Sigmoid colon (tissue), 4 donors: ENCODE measurements around a stretch of chr16.

- PRO-cap: no peak
- RAMPAGE, long total RNA, 4 experiments: no peak in any of the 4 experiments
These were observed 40.1 kb upstream of the HAPSTR1 start for GRCh38 chr16:9051194-9051882.

DNA sequence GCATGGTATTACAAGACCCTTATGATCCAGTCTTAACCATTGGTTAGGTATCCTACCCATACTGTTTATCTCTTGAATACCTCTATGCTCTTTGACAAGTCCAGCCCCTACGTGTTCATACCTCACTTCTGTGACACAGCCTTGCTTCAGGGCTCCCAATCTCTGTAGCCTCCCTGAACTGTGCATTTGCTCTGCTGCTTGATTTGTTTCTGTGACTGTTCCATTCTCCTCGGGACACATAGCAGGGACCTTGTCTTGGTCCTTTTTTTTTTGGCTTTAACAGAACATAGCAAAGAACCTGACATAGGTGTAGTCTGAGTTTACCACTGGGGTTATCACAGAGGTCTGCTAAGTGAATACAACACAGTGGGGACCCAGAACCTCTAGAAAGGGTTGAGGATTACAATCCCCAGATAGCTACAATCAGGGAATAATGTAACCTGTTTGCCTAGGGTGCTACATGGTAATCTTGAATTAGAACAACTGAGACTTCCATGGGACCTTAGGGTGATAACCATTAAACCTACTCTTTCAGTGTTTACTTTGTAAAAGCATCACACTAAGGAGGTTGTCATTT, 16.3 kb downstream of the HAPSTR1 start:
- PRO-cap: no peak
- RAMPAGE, long total RNA, 4 experiments: no peak in any of the 4 experiments

- PRO-cap: no peak
- RAMPAGE, long total RNA, 4 experiments: no peak in any of the 4 experiments
These were observed 18.1 kb downstream of the HAPSTR1 start for GRCh38 chr16:9109172-9110328.

GRCh38 chr16:9846264-9846885, 335.9 kb downstream of the GRIN2A start:
- PRO-cap: no peak
- RAMPAGE, long total RNA, 4 experiments: no peak in any of the 4 experiments

GRCh38 chr16:10362321-10362827, 23.5 kb upstream of the ATF7IP2 start:
- PRO-cap: no peak
- RAMPAGE, long total RNA, 4 experiments: no peak in any of the 4 experiments

DNA sequence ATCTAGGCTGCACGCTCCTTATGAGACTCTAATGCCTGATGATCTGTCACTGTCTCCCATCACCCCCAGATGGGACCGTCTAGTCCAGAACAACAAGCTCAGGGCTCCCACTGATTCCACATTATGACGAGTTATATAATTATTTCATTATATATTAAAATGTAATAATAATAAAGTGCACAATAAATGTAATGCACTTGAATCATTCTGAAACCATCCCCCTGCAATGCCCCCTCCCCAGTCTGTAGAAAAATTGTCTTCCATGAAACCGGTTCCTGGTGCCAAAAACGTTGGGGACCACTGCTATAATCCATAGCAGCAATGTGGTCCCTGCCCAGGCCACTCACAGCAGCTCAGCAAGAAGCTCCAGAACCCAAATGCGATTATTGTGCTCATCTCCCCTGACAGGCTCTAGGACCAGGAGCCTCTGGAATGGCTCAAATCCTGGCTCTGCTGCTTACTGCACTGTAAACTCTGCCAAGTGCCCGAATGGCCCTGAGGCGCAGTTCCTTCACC, 34.8 kb downstream of the EMP2 start:
- PRO-cap: no peak
- RAMPAGE, long total RNA, 4 experiments: no peak in any of the 4 experiments

GRCh38 chr16:10599536-10599994, 19.2 kb upstream of the EMP2 start:
- PRO-cap: no peak
- RAMPAGE, long total RNA, 4 experiments: no peak in any of the 4 experiments

- PRO-cap: no peak
- RAMPAGE, long total RNA, 4 experiments: no peak in any of the 4 experiments
These were observed 46.9 kb downstream of the TEKT5 start for GRCh38 chr16:10647762-10648222.

DNA sequence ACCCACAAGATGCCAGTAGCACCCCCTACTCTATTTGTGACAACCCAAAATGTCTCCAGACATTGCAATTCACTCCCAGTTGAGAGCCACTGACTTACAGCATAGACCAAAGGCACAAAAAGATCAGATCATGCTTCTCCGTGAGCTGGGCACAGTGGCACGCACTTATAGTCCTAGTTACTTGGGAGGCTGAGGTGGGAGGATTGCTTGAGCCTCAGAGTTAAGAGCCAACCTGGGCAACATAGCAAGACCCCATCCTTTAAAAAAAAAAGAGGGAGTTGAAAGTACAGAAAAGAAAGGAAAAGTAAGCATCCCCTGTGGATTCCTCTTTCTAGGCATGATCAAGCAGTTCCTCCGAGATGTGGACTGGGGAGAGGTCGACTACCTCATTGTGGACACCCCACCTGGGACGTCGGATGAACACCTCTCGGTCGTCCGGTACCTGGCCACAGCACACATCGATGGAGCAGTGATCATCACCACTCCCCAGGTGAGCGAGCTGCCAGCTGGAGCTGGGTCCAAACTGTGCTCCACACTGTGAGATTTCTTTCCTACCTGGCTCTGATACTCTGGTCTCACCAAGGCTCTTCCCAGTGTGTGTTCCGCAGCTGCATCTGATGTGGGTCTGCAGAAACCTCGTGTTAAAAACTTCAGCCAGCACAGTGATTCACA, 14.0 kb downstream of the NUBP1 start:
- PRO-cap: no peak
- RAMPAGE, long total RNA, 4 experiments: no peak in any of the 4 experiments

- PRO-cap: no peak
- RAMPAGE, long total RNA, 4 experiments: no peak in any of the 4 experiments
These were observed 17.8 kb downstream of the NUBP1 start for GRCh38 chr16:10761250-10762066.

DNA sequence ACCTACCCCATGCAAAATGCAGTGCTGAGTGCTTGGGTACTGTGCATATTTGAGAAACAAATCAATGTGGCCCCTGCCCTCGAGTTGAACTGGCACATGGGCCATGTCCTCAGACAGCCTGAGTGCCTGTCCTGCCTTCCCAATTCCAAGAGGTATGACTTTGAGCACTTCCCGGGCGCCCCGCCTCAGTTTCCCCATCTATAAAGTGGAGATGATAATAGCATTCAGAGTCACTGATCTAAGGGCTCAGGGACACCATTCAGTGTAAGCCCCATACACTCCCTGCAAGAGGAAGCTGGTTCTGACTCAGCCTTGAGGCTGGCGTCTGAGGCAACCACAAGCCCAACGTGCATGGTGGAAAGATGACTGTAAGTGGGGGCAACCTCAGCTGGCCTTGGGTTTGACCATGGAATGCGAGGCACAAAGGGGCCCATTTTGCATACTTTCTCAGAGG, 6.0 kb upstream of the CIITA start:
- PRO-cap: no peak
- RAMPAGE, long total RNA, 4 experiments: no peak in any of the 4 experiments

DNA sequence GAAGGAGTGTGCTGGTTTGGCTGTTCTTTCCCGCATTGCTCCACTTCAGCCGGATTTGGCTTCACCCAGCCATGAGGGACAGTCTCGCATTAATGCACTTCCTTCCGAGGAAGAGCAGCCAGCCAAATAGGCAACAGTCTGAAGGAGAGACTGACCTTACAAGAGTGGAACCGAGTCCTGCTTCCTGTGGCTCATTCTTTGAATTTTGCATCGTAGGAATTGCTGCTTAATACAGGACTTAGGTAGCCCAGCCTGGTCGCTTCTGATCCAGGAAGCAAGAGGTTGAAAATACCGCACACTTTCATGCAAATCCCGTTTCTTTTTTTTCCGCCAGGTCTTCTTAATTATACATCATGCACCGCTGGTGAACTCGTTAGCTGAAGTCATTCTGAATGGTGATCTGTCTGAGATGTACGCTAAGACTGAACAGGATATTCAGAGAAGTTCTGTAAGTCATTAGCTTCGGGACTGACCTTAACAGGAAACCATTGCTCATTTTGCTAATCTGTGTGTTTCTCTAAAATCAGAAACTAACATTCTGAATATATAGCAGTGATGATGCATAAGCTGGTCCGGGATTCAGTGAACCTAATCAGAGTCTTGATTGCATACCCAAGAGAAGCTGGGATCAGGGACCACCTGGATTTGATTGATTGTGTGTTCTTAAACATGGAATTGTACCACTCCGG, 38.3 kb downstream of the CLEC16A start:
- PRO-cap: no peak
- RAMPAGE, long total RNA, 4 experiments: no peak in any of the 4 experiments

DNA sequence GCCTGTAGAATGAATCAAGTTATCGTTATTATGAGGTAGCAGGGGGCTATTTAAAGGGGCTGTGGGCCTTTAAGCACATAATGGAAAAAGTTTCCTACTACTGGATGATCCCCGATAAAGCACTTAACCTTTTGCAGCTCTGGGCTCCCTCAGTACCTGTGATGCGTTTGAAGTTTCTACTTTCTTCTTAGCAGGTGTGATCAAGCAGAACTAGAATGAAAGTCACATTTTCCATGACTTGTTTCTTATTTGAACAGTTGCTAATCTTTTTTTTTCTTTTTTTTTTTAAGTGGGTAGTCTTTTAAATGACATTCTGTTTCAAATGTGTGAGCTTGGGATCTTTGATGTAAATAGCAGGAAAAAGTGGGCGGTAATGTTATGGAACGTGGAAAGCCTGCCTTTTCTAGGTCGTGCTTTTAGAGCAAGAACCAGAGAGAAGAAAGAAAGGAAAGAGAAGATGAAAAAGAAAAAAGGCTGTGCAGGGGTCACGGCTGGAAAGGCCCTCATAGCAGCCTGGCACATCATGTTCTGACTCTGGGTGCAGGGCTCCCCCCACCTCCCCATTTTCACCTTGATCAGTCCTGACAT, 150.5 kb downstream of the CLEC16A start:
- PRO-cap: no peak
- RAMPAGE, long total RNA, 4 experiments: no peak in any of the 4 experiments

DNA sequence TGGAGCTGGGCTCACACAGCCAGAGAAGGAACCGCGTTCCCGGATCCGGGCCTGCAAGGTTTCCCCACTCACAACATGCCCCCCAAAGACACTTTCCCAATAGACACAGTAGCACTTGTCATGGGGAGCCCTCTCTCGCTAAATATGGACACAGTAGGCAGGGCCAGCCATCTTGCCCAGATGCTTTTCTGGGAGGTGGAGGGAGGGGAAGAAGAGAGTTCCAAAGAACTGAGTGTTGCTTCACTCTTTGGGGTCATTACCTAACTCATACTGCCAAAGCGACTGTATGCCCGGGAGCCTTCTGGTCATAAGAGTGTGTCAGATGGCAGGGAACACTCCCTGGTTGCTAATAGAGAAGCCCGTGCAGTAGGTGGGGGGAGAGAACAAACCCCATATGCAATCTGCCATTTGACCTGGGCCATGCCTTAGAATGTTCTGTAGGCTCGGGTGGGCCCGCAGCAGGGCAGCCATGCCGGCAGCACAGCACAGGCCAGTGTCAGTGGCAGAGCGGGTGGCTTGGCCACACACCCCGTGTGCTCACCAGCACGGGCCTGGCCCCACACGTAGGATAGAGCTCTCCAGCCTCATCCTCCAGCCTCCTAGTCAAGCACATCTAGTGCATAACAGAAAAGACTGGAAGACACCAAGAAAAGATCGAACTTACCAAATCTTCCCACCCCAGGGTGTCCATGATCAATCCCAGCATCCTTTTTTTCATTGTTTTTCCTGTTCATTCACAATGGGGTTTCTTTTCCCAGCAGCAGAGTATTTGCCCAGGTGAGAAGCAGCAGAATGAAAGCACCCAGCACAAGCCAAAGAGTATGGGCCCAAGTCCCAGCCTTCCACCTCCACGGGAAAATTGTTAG, 120.5 kb downstream of the SOCS1 start:
- PRO-cap: no peak
- RAMPAGE, long total RNA, 4 experiments: no peak in any of the 4 experiments

GRCh38 chr16:11161738-11162383, 94.1 kb downstream of the SOCS1 start:
- PRO-cap: bidirectional peak, plus-strand start at chr16:11162169, minus-strand start at chr16:11162042
- RAMPAGE, long total RNA, 4 experiments: no peak in any of the 4 experiments

GRCh38 chr16:11254063-11255195, 1.6 kb downstream of the SOCS1 start:
- PRO-cap: no peak
- RAMPAGE, long total RNA, 4 experiments: no peak in any of the 4 experiments

DNA sequence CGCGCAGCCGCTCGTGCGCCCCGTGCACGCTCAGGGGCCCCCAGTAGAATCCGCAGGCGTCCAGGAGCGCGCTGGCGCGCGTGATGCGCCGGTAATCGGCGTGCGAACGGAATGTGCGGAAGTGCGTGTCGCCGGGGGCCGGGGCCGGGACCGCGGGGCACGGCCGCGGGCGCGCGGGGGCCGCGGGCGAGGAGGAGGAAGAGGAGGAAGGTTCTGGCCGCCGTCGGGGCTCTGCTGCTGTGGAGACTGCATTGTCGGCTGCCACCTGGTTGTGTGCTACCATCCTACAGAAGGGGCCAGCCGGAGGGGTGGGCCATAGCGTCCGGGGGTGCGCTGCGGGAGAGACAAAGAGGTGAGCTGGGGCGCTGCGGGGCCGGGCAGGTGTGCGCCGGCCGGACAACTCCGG, 805 bp downstream of the SOCS1 start:
- PRO-cap: no peak
- RAMPAGE, long total RNA, 4 experiments: no peak in any of the 4 experiments

DNA sequence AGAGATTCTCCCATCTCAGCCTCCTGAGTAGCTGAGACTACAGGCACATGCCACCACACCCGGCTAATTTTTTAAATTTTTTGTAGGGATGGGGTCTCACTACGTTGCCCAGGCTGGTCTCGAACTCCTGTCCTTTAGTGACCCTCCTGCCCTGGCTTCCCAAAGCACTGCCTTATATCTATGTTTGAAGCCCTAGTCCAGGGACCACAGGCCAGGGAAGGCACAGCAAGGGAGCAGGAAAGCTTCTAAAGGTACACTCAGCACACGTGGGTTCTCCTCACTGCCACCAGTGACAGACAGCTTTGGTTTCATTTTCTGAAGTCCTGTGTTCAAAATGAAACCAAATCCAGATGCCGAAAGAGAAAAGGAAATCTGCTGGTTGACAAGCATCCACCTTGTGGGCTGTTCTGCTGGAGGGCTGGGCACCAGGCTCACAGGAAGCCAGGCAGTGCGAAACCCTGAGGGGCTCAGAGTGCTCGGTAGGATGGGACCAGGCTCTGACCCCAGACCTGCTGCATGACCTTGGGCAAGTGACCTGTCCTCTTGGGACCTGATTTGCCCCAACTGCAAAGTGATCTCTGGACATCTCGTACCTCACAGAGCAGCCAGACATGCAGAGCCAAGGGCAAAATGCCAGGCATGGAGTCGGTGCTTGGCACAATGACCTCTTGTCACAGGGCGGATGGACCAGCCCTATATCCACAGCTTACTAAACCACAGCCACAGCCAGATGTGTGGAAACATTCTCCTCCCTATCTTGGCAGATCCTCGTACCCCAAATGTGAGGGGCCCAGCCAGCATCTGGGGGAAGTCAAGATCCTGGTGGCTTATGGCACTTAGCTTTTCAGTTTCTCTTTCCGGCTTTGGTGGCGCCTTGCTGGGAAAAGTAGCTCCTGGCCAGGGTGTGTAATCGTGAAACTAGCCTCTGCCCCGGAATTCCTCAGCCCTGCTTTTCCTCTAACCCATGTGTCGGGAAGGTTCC, 2.8 kb upstream of the SOCS1 start:
- PRO-cap: no peak
- RAMPAGE, long total RNA, 4 experiments: no peak in any of the 4 experiments

- PRO-cap: no peak
- RAMPAGE, long total RNA, 4 experiments: no peak in any of the 4 experiments
These were observed 31.5 kb upstream of the PRM1 start for GRCh38 chr16:11312573-11313030.

DNA sequence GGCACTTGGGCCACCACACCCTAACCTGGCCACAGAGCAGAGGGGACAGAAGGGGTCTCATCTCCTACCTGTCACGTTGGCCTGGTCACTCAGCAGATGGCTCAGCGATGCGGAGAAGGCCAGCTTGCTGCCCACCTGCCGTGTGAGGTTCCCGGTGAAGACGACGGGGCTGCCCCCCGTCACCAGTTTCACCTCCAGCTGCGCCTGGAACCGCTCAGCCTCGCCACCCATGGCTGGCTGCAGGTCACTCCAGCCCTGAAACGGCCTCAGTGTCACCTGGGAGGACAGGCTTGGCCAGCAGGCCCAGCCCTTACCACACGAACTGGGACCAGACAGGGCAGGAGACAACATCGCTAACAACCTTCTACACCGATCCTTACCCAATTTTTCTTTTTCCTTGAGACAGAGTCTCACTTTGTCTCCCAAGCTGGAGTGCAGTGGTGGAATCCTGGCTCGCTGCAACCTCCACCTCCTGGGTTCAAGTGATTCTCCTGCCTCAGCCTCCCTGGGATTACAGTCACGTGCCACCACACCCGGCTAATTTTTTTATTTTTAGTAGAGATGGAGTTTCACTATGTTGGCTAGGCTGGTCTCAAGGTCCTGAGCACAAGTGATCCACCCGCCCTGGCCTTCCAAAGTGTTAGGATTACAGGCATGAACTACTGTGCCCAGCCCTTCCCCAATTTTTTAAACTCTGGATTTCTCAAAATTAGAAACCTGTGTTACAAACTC, 64.8 kb downstream of the ENSG00000188897 start:
- PRO-cap: no peak
- RAMPAGE, long total RNA, 4 experiments: no peak in any of the 4 experiments